Mesenteric fat pad (tissue), 1 donor: ENCODE data around the gene PLEKHA8.

DNA sequence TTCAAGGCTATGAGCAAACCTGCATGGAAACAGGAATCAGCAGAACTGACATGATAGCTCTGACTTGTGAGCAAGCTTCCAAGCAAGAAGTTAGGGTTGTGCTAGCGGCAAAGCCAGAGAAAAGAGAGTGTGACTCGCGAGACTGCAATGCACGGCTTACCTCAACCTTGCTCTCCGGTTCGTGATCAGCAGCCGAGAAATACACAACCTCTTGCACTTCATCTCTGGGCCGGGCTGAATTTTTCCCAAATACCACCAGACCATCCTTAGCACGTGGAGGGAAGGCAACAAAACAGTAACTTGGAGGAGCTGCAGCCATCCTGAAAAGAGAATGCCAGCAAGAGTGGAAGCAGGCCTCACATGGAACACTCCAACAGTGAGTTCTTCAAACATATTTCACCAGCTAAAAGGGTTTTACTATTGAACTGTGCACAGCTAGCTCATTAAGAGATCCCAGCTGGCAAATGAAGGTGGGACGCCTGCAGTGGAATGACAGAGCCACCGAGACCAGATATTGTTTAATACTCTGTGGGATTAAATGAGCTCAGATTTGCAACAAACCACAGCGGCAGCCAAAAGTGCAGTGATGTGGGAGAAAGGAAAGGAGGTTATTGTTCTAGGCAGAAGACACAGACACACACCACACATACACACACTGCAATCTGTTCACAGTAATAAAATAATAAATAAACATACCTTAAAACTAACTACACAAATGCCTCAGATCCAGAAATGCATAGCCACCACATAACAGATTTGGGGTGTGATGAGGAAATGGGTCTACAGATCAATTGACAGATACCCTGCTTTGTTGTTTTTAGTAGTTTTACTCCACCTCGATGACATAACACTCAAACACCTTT is 20.6 kb downstream of the SCRN1 start:
- PRO-cap: no peak

DNA sequence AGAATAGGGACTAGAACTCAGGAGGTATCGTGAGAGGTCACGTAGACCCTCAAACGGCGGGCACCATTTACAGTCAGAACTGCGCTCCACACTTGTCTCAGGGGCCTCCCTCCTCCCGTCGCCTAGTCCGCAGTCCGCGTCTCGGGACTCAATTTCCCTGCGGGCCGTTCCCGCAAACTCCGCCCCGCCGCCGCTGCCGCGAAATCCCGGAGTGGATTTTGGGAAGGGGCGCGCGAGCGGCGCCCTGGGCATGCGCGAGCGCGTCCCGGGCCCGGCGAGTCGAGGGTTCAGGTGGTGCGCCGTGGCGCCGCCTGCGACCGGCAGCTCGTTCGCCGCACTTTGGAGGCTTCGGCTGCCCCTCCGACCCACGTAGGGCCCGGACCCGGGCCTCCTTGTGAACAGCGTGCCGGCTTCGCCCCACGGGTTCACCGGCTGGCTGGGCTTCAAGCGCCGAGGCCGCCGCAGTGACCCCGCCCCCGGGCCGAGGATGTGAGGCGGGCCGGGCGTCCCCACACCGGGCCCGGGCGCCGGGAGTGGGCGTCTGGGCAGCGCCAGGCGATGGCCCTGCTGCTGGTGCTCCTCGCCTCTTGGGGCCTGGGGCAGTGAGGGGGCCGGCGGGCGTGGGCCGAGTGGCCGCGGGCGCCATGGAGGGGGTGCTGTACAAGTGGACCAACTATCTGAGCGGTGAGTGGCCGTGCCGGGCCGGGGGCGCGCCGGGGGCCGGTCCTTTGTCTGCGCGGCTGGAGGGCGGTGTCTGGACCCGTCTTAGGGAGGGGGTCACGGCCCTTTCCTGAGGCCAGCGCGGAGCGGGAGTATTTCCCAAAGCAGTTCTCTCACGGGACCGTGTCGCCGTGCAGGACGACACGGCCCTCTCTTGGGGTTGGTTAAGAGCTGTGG is at the start of gene PLEKHA8:
TSS of gene PLEKHA8 (plus strand) at position 294 of the 897 bp plus-strand sequence.
- PRO-cap: bidirectional peak, plus-strand start at position 277 of the sequence, minus-strand start at position 124 of the sequence

- PRO-cap: no peak
Measured at GRCh38 chr7:30046150-30046480, 17.9 kb downstream of the PLEKHA8 start.

GRCh38 chr7:30135628-30135809 is 733 bp downstream of the MTURN start:
- PRO-cap: no peak

DNA sequence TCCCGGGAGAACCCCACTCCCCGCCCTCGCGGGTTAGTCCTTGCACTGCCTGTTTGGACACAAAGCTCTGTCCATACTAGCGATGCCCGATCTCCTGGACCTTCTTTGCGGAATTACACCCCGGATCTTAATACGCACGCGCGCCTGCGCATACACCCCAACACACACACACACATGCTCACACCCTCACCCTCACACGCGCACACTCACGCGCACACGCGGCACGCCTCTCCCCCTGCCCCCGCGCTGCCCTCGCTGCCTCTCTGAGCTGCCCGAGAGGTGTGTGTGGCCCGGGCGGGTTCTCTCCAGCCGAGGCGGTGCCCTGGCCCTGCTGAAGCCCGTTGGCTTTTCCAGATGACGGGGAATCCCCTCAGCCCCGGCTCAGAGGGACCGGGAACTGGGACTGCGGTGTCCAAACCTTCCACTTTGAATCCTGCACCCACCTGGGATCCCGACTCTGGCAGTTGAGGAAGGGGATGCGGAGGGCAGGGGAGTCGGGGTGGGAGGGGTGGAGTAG is 1.1 kb downstream of the MTURN start:
- PRO-cap: no peak

DNA sequence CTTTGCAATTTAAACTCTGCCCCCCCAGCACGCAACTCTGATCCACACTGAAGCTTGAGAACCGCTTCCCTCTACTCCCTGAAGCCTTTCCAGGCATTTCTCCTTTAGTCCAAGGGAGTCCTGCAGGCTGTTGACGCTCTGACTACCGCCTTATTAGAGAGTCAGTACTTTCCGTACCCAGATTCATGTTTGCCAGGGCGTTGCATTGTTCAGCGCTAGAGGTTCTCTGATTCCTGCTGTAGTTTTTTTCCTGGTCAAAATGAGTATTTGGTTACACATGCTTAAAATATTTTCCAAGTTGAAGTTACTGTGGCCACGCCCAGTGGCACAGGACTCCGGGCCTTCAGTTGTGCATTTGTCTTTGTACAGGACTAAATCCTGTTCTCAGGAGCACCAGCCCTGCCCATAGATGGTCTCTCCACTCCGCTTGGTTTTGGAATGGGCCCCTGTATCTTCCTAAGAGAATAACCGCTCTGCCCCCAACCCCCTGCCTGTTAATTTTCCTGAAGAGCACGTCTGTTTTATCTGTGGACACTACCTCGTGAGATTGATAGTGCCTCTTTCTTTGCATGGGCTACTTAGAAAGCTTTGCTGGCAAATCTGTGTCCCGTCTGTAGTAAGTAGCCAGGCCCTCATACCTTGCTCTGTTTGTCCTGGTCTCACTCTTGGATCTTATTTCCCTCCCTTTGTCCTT is 8.0 kb downstream of the MTURN start:
- PRO-cap: no peak

- PRO-cap: no peak
Measured at GRCh38 chr7:30163300-30163882, 28.6 kb downstream of the MTURN start.

GRCh38 chr7:30201067-30201867 is 66.5 kb downstream of the MTURN start:
- PRO-cap: no peak

GRCh38 chr7:30362196-30362746 is 77.9 kb downstream of the ZNRF2 start:
- PRO-cap: no peak

DNA sequence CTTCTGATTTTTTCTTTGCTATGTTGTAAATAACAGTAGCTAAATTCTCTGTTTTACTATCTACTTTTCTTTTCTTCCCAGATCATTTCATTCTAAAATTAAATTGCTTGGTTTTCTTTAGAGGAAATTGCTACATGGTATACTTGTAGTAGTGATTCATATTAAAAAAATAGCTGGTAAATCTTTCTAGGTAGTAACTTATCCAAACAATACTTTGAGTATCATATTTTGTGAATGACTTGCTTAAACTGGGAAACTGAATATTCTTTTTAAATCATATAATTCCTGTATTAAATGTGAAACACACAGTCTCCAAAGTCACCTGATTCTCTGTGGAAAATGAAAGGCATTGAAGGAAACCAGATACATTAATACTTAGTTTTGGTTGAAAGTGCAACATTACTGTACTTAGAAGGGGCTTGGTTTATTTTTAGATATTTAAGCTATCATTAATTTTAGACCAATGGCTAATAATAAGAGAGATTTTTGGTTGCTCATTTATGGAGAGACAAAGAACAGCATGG is 85.6 kb downstream of the ZNRF2 start:
- PRO-cap: no peak

DNA sequence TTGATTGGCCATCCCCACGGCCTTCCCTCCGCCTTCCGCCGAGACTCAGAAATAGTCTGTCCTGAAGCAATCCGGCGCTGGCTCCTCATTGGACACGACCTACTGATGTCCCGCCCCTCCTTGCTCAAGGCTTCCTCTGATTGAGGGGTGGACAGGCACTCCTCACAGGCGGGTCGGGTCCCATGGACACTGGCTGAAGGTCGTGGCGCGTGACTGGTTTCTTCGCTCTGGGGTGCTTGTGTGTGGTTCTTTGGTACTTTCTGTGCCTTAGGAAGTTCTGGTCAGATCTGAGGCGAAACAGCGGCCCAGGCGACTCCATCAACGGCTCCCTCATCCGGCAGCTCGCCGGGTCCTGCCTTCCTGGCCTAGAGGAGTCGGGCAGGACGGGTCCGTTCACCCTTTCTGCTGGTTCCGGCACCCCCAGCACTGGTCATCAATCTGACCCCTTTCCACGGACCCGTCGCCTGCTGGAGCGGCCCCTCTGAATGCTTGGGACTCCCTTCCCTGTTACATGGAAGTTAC is 347 bp upstream of the GGCT start:
- PRO-cap: bidirectional peak, plus-strand start at position 165 of the sequence, minus-strand start outside the sequence

GRCh38 chr7:30509144-30509548 is 4.5 kb upstream of the GGCT start:
- PRO-cap: no peak

GRCh38 chr7:30633552-30634167 is 39.0 kb downstream of the GARS1 start:
- PRO-cap: no peak

- PRO-cap: no peak
Measured at GRCh38 chr7:30642031-30643216, 39.8 kb downstream of the CRHR2 start.

- PRO-cap: no peak
Measured at GRCh38 chr7:30681164-30681703, 1.0 kb downstream of the CRHR2 start.

GRCh38 chr7:30859653-30859852 is 52.1 kb upstream of the AQP1 start:
- PRO-cap: no peak

GRCh38 chr7:30921105-30921728 is 9.6 kb downstream of the AQP1 start:
- PRO-cap: no peak

- PRO-cap: no peak
Measured at GRCh38 chr7:31464592-31465032, 49.3 kb upstream of the ITPRID1 start.

- PRO-cap: no peak
Measured at GRCh38 chr7:31815900-31816498, 129.0 kb downstream of the PPP1R17 start.

- PRO-cap: no peak
Measured at GRCh38 chr7:32068818-32069166, 1.4 kb downstream of the PDE1C start.